MCF 10A (cell line): ENCODE measurements around a stretch of chr2.

DNA sequence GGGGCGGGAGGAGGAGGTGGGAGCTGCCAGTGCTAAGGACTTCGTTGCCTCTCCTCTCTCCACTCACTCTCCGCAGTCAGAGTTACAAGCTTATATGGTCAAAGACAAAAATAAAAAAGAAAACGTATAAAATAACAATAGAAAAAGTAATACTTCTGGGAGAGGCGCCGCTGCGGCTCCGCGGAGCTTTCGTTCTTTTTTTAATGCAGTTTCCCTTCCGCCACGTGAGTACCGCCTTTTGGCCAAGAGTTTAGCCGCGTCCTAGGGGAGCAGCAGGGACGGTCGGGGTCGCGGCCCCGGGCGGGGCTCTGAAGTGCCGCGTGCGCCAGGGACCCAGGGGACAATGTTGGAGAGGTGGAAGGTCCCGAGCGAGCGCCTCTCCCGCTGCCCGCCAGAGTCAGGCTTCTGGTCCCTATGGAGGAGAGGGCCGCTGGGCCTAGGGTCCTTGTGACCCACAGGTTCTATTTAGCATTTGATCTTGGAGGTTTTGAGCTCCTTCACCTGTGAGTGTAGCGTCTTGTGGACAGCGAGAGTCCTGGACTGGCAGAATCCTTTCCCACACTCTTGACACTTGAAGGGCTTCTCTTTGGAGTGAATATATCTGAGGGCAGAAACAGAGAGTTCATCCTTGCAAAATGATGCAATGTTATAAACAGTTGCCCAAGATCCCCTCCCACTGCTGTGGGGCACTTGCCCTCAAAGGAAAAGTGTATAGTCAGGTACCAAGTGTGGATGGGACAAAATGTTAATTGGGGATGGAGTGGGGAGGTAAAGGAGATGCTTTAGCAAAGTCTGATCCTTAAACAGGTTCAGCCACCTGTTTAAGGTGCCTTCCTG, 6.4 kb downstream of the OSR1 start:
- PRO-cap, result no peak
- RRBS, result no CpG with 5 or more reads among the region's 32 CpGs

DNA sequence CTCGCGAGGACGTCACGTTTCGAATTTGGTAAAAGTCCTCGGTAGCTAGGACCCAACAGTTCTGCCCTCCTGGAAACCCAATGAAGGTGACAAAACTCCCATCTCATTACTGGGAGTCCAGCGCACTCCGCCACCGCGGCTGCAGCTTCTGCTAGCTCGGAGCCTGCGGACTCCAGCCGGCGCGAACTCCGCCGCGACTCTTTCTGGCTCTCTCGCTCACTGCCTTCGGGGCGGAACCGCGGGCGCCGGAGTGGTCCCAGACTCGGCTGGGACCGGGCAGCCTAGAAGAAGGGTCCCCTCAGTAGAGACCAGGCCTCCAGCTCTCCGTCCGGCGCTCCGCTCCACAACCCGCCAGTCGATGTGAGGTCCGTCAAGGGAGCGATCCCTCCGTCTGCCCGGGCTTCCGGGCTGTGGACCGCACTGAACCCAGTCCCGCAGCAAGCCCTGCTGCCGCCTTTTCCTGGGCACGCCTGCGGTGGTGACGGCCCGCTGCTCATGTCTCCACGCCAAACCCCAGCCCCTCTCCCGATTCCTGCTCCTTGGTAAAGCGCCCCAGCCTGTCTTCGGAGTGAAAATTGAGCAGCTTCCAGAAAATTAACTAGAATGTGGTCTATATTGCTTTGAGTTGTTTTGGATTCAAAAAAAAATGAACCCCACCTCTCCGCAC, 3.1 kb upstream of the OSR1 start:
- PRO-cap, result no peak
- RRBS, result 92% methylated on average over 24 of the region's 50 CpGs

DNA sequence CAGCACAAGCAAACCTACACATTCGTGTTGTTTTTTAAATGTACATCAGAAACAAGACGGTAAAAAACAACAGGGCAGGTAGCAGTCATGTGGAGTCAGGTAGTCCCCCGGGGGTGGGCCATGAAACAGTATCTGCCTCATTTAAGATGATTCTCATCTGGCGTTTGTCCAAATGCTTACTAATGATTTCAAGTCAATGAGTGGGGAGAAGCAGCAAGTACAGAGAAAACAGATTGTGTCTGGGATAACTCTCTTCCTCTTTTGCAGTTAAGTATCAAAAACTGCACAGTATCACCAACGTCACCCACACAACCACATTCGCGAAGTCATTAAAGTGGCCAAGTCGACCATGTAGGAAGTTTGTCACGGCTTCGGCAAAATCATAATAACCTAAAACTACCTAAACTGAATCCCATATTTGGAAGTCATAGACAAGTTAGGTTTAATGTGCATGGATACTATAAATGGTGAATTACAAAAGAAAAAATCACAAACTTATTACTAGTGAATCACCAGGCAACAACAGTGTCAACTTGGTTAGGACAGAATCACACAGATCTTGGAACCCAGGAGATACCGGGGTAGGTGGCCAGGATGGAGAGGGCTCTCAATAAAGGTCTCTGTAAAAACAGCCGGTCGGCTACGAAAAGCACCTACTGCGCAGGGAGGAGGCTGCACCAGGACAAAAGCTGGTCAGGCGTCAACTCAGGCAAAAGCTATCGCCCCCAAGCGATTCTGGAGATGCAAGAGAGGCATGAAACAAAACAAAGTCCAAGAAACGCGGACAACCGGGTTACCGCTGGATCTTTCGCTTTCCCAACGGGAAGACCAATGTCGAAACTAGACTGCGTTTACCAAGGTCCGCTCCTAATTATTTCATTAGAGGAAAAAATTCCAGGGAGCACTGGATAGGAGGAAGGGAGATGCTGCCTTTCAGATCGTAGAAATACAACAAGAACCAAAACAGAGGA, 1.0 kb downstream of the LAPTM4A start:
- PRO-cap, result bidirectional peak, plus-strand start at position 196 of the sequence, minus-strand start at position 101 of the sequence
- RRBS, result no CpG with 5 or more reads among the region's 28 CpGs

GRCh38 chr2:20104848-20105830, 53.7 kb upstream of the LAPTM4A start:
- PRO-cap, result no peak
- RRBS, result no CpG with 5 or more reads among the region's 15 CpGs

- PRO-cap, result bidirectional peak, plus-strand start at chr2:20141722, minus-strand start at chr2:20141453
- RRBS, result no CpG with 5 or more reads among the region's 16 CpGs
These were observed 83.6 kb downstream of the SDC1 start for GRCh38 chr2:20141040-20142009.

- PRO-cap, result no peak
- RRBS, result no CpG with 5 or more reads among the region's 10 CpGs
These were observed 76.1 kb downstream of the SDC1 start for GRCh38 chr2:20148614-20149424.

- PRO-cap, result bidirectional peak, plus-strand start at chr2:20217811, minus-strand start at chr2:20217674
- RRBS, result no CpG with 5 or more reads among the region's 24 CpGs
These were observed 7.4 kb downstream of the SDC1 start for GRCh38 chr2:20217181-20218361.

DNA sequence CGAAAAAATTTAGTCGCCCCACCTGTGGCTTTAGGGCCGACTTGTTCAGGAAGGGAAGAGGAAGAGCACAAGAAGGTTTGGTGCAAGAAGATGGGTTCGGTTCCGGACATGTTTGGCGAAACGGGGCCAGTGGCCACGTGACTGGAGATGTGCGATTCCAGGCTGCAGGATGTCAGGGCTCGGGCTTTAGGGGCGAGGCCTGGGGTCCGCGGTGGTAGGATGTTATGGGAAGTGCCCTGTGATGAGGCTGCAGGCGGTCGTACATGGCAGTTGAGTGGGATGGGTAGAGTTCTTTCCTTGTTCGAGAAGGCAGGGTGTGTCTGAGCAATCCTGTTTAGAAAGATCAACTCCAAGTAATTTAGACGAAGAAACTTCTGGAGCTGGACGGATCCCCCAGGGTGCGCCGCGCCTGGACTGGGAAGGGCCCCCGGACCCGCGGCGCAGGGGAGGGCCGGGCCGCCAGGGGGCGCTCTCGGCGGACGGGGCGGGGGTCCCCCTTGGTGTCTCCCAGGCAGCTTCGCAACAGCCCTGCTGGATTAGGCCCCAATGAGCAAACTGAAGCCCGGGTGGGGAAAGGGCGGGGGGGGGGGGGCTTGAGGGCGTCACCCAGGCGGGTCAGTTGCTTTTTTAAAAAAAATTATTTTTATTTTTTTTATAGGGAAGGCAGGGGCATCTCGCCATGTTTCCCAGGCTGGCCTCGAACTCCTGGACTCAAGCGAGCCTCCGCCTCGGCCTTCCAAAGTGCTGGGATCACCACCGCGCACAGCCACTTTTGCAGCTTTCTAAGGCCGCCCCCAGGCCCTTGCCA, 17.2 kb upstream of the SDC1 start:
- PRO-cap, result unidirectional peak, minus-strand start at position 168 of the sequence
- RRBS, result no CpG with 5 or more reads among the region's 45 CpGs

DNA sequence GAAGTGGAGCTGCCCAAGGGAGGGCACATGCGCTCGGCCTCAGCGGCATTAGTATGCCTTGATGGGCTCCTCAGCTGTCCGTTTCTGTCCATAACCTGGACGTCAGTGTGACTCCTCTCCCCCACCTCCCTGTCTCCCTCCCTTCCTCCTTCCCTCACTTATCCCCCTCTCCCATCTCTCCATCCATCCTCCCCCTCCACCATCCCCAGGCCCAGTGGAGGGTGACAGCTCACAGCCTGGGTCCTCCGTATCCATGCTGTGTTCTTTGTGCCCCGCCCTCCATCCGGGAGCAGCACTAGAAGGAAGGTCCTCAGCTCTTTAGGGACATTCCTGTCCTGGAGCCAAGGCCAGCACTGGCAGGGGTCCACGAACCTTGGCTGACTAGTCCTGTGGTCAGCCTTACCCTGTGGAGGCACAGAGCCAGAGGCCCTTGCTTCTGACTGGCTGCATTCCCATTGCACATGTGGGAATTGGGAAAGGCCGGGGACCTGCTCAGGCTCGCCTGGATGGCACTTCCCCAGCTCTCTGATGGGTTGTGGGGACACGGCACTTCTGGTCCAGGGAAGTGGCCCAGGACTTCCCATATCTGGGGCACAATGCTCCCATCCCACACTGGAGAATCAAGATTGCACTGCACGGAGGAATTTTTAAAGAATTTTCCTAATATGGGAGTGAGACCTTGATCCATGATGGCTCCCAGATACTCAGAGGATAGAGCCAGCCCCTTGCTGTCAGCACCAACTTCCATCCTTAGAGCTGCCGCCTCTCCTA, 24.9 kb upstream of the RHOB start:
- PRO-cap, result no peak
- RRBS, result no CpG with 5 or more reads among the region's 14 CpGs

- PRO-cap, result no peak
- RRBS, result 0% methylated on average over 4 of the region's 25 CpGs
These were observed 472 bp downstream of the RHOB start for GRCh38 chr2:20447424-20447667.

DNA sequence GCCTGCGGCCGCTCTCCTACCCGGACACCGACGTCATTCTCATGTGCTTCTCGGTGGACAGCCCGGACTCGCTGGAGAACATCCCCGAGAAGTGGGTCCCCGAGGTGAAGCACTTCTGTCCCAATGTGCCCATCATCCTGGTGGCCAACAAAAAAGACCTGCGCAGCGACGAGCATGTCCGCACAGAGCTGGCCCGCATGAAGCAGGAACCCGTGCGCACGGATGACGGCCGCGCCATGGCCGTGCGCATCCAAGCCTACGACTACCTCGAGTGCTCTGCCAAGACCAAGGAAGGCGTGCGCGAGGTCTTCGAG, 751 bp downstream of the RHOB start:
- PRO-cap, result bidirectional peak, plus-strand start at position 60 of the sequence, minus-strand start at position 26 of the sequence
- RRBS, result no CpG with 5 or more reads among the region's 29 CpGs

- PRO-cap, result no peak
- RRBS, result no CpG with 5 or more reads among the region's 15 CpGs
These were observed 83.0 kb downstream of the RHOB start for GRCh38 chr2:20529854-20530235.

GRCh38 chr2:20536629-20536981, 89.7 kb downstream of the RHOB start:
- PRO-cap, result no peak
- RRBS, result no CpG with 5 or more reads among the region's 8 CpGs

DNA sequence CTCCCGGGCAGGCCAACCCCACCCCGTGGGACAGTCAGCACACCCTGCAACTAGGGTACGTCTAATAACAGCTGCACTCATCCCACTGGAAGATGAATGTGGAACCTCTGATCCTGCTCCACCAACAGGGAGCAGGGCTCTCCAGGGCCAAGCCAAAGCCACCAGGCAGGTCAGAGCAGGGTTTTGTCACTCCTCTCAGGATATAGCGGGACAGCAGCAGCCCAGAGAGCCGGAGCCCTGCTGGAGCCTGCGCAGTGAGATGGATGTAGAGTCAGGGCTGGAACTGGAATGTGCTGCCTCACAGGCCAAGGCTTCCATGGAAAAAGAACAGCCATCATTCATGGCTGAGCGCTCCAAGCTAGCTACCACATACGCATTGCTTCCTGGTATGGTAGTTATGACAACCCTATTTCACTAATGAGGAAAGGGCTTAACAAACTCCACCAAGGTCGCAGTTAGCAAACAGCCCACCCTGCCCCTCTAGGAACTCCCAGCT, 85.3 kb downstream of the HS1BP3 start:
- PRO-cap, result no peak
- RRBS, result no CpG with 5 or more reads among the region's 9 CpGs

- PRO-cap, result no peak
- RRBS, result 96% methylated on average over 2 of the region's 19 CpGs
These were observed 82.1 kb downstream of the HS1BP3 start for GRCh38 chr2:20568331-20569596.

- PRO-cap, result no peak
- RRBS, result no CpG with 5 or more reads among the region's 4 CpGs
These were observed 68.3 kb downstream of the HS1BP3 start for GRCh38 chr2:20582504-20583000.

- PRO-cap, result no peak
- RRBS, result no CpG with 5 or more reads among the region's 6 CpGs
These were observed 54.9 kb downstream of the HS1BP3 start for GRCh38 chr2:20595865-20596626.

- PRO-cap, result no peak
- RRBS, result no CpG with 5 or more reads among the region's 6 CpGs
These were observed 15.8 kb downstream of the HS1BP3 start for GRCh38 chr2:20635065-20635613.

DNA sequence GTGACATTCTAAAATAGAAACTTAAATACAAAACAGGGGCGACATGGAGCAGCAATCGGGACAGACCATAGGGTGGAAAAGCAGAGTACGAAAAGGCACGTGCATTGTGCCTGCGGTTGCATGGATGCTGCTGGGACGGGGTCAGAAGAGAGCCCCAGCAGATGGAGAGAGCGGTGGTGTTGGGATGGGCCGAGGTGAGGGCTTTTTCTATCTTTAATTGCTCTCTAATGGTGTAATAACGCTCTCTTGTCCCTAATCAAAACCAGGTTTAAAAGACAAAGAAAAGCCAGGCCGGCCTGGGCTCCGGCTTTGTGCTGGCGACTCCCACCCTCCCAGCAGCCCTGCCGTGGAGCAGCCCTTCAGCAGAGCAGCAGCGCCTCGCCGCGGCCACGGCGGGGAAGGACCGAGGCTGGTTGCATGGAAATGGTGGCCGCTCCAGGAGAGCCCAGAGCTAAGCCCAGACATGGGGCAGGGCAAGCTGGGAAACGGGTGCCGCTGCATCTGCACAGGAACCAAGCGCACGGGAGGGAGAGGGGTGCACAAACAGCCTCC, 15.2 kb downstream of the HS1BP3 start:
- PRO-cap, result no peak
- RRBS, result no CpG with 5 or more reads among the region's 25 CpGs

DNA sequence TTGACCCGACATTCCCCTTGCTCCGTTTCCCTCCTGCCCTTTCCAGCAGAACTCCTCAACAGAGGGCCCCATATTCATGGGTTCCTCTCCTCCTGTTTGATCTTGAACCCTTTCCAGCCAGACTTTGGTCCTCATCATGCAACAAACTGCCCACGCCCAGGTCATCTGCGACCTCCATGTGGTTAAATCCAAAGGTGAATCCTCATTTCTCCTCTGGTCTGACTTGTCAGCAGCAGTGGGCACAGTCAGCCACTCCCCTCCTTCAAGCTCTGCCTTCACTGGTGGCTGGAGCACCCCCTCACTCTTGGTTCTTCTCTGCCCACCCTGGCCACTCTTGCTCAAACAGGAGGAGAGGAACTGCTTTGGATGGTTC, 2.7 kb downstream of the HS1BP3 start:
- PRO-cap, result no peak
- RRBS, result no CpG with 5 or more reads among the region's 4 CpGs